NALM6 (cell line): ENCODE measurements around the gene COMMD3.

DNA sequence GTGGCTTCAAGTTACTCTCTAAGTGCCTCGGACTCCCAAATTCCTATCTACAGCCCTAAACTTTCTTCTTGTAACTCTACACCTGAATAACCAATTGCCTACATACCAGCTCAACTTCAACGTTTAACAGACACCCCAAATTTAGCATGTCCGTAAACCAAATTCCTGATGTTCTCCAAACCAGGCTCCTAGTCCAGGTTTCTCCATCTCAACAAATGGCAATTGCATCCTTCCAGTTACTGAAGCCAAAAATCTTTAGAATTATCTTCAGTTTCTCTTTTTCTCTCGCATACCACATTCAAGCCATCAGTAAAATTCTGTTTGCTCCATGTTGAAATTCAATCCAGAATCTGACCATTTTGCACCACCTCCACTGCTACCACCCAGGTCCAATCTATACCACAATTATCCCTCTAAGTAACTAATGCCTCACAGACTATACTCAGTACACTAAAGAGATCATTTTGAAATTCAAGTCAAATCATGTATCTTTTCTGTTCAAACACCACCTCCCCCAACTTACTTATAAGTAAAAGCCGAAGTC is 3.6 kb downstream of the DNAJC1 start:
- PRO-cap, result no peak

DNA sequence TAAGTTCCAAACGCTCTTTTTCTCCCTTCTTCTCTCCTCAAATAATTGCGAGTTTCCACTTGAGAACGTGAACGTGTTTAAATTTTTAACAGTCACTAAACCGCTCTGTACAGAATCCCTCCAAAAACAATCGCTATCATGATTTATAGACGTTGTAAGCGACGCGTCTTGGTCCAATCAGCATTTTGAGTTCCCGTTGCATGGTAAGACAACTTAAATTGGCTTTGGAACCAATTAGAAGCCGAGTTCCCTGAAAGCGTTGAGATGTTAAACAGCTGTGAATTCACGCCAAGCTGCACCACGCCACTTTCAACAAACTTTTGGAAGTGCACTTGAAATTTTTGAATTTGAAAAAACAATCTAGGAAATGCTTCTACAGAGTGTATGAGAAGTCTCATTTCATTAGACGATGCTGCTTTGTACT is 12.6 kb upstream of the EBLN1 start:
- PRO-cap, result bidirectional peak, plus-strand start at position 270 of the sequence, minus-strand start at position 187 of the sequence

DNA sequence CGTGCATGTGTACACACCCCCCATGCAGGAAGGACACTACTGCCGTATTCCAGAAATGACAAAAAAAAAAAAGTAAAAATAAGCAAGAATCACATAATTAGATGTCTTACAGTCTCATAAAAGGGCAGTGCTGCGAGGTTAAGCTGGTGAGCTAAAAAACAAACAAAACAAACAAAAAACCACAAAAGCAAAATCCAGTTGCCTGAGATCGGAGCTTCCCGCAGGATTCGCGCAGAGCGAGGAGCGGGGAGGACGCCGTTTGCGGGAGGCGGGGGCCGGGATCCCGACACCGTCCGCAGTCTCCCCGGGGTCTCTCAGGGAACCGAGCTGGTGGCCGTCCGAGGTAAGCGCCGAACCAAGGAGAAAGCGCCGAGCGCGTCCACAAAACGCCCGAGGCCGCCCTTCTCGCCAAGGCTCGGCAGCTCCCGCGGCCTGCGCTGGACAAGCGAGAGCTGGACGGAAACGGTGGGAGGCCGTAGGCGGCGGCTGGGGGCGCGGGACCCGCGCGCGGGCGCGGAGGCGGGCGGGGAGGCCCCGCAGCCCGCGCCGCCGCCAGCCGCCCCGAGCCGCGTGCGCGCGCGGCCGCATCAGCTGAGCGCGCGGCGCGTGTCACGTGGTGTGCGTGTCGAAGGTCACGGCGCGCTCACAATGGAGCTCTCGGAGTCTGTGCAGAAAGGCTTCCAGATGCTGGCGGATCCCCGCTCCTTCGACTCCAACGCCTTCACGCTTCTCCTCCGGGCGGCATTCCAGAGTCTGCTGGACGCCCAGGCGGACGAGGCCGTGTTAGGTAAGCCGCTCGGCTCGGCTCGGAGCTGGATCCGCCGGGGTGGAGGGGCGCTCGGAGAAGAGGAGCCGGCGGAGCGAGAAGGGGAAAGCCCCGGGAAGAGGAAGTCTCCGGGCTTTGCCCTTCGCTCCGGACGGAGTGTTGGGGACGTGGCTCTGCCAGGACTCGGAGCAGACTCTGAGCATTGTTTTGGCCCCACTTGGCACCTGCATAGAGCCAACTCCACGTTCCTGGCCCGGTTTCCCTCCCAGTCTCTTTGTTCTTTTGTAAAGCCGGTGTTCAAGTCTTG is at the start of gene COMMD3:
COMMD3 (plus strand) TSS at position 619 of the 1,073 bp plus-strand sequence.
- PRO-cap, result unidirectional peak, plus-strand start at position 197 of the sequence; bidirectional peak, plus-strand start at position 640 of the sequence, minus-strand start at position 586 of the sequence

DNA sequence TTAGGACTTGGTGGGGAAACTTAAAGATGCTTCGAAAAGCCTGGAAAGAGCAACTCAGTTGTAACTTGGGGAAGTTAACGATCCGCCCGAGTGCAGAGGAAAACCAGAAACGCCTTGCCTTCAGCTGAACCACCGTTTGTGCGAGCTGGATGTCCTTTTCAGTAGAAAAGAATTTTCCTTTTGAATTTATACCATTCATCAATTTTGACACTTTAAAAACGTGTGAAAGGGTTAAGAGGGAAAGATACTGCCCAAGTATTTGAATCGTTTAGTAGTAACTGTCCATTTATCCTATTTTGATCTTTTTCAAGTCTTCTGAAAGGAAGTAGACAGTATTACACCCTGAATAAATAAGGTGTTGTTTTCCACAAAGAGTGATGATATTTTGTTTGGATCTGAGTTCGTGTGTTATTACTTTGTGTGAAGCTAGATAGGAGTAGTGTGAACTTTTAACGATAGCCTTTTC is 931 bp upstream of the BMI1 start:
- PRO-cap, result no peak

- PRO-cap, result no peak
These were observed 475 bp upstream of the BMI1 start for GRCh38 chr10:22320499-22320749.

GRCh38 chr10:22437193-22438424 is 92.3 kb downstream of the SPAG6 start:
- PRO-cap, result bidirectional peak, plus-strand start at chr10:22437373, minus-strand start at chr10:22437350; bidirectional peak, plus-strand start at chr10:22437591, minus-strand start at chr10:22437595; bidirectional peak, plus-strand start at chr10:22437903, minus-strand start at chr10:22437762

DNA sequence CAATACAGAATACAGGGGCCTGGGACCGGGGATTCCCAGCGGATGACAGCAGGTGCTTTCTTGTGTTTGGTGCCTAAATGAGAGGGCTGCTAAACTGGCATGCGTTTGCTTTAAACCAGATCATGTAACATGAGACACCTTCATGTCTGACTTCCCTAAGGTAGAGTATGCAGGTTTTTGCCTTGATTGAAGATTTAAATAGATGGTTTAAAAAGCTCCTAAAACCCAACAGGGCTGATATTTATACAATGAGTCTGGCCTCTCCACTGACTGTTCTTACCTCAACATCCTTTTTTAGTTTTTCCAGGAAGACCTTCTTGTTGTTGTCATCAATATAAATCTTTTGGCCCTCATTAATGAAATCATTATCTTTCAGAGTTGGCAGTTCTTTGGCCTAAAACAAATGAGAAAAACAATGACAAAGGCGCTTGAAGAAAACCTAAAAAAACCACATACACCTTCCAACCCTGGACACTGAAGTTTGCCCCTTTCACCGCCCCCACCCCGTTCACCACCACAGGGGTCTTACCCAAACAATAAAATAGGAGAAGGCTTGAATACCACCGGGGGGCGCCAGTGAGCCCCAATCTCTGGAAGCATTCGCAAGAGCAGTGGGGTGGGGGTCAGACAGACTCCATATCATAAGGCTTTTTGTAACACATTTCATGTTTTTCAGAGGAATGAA is 163.9 kb downstream of the PIP4K2A start:
- PRO-cap, result no peak

GRCh38 chr10:22632696-22633513 is 81.5 kb downstream of the PIP4K2A start:
- PRO-cap, result no peak

GRCh38 chr10:22676064-22676557 is 38.3 kb downstream of the PIP4K2A start:
- PRO-cap, result no peak

GRCh38 chr10:22682351-22683047 is 31.9 kb downstream of the PIP4K2A start:
- PRO-cap, result no peak

- PRO-cap, result no peak
These were observed 9.8 kb downstream of the PIP4K2A start for GRCh38 chr10:22704472-22705123.

DNA sequence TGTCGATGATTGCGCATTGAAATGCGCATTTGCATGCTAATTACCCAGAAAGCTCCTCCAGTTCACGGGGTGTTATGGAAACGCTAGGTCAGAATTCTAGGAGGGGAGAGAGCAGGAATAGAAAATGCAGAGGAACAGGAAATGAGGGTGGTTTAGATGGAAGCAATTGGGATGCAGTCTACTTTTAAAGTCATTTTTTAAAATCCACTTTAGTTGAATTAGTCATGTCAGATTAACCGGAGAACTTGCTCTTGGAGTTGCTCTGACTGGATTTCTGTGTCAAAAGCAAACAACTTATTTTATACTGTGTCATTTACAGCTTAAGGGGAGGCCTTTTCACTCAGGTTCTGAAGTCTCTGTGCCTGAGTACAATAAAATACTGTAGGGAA is 39.3 kb upstream of the MSRB2 start:
- PRO-cap, result no peak

DNA sequence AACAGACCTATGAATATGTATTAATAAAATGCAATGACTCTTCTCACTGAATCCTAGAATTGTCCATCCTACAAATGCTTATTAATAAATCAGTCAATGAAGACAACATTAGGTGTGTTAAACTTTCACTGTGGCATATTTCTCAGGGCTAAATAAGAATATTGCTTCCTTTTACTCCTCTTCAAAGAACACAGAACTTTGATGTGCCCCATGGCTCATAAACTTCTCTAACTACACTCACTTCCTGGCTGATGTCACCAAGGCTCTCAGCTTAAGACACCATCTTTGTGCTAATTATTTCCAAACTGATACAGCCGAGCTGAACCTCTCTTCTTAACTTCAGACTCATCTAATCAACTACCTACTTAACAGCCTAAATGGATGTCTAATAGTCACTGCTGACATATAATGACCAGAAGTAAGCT is 3.7 kb downstream of the C10orf67 start:
- PRO-cap, result no peak

- PRO-cap, result no peak
These were observed 7.9 kb downstream of the OTUD1 start for GRCh38 chr10:23446624-23447354.

DNA sequence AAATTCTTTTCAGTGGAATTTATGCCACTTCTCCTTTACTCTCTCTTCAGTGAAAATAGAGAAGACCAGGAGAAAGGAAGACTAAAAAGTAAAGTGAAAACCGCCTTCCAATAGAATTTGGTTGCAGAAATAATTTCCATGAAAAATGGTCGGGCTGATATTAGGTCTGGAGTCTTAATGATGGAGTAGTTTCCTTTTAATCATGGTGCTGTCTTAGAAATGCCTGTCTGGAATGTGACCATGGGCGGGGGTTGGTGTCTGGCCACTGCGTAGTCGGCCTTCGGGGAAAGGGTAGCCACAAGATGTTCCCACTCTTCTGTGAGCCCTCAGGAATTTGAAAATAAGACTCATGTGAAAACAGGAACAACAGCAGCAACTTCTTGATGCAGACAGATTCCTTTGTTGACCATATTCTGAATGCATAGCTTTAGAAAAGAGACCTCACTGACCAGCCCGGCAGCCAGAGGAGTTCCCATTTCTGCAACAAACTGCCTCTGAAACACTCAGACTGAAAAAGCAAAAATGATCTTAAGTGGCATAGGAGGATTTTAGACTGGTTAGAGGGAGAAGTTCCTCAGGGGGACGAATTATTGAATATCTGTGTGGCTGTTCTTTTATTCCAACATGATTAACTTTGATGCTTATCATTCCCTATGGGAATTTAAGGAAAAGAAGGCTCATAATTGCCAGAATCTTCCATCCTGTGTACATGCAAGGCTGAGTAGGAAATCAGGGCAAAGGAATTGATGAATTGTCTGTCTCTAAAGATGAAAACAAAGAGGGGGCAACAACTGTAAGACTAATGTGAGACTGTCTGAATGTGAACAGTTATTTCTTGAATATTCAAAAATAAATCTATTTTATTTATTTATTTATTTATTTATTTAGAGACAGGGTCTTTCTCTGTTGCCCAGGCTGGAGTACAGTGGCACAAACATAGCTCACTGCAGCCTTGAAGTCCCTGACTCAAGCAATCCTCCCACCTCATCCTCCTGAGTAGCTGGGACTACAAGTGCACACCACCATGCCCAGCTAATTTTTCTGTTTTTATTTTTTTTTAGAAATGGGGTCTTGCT is 177.1 kb downstream of the KIAA1217 start:
- PRO-cap, result no peak

- PRO-cap, result no peak
These were observed 229.2 kb downstream of the KIAA1217 start for GRCh38 chr10:24438004-24438586.

GRCh38 chr10:24449128-24449758 is 240.3 kb downstream of the KIAA1217 start:
- PRO-cap, result no peak

DNA sequence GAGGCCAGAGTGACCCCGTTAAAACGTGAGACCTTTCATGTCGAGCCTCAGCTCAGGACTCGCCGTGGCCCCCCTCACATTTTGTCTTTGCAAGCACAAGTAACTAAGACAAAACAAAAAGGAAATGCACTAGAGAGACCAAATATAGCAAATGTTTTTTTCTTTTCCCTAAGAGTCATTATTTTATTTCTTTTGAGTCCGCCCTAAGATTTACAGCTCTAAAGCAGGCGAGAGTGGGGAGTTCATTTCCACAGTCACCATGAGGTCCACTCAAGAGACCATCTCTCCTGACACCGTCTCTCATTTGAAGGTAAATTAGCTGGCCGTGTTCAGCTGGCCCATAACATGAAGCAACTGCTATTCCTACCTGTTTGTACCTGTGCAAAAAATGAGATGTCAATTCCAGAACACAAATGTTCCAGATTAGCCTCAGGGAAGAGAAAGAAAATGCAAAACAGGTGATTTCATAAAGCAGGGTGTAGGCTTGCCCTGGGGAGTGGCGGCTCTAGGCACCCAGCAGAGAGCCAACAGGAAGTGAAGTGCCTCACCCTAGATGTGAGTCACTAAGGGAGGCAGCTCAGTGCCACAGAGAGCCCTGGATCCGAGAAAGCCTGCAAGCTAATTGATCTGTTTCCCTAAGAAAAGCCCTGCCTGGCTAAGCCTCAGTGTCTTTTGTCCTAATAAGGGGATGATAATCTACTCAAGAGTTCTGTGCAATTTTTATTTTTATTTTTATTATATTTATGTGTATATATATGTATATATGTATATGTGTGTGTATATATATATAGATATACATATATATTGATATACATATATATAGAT is 240.1 kb downstream of the ARHGAP21 start:
- PRO-cap, result no peak

DNA sequence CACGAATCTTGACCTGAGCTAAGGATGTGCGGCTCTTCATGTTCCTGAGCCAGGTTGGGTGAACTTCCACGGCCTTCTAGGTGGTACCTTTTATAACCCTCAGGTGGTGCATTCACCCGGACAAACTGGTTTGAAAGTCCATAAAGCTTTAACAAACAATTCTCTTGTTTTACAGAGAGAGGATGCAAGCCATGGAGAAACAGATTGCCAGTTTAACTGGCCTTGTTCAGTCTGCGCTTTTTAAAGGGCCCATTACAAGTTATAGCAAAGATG is 229.4 kb downstream of the ARHGAP21 start:
- PRO-cap, result no peak

DNA sequence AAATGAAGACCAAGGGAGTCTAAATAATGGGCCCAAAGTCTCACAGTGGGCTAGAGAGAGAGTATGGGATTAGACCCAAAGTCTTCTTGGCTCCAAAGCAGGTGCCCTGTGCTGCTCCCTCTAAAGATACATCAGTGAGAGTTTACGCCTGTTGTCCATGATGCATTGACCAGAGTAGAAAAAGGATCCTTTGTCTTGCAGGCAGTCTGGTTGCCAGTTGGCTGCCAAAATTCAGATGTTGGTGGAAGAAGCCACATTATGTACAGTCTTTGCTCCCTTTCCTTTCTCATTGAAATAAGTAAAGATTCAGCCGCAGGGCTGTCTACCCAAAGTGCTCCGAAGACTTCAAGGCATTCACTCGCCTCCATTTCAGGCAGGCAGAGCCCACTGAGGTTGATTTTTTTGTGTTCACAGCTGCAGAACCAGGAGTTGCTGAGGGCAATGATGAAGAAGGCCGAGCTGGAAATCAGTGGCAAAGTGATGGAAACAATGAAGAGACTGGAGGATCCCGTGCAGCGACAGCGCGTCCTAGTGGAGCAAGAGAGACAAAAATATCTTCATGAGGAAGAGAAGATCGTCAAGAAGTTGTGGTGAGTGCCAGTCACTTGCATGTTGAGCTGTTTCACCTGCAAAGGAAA is 210.7 kb downstream of the ARHGAP21 start:
- PRO-cap, result no peak